ENCODE measurements around a stretch of chr6.

DNA sequence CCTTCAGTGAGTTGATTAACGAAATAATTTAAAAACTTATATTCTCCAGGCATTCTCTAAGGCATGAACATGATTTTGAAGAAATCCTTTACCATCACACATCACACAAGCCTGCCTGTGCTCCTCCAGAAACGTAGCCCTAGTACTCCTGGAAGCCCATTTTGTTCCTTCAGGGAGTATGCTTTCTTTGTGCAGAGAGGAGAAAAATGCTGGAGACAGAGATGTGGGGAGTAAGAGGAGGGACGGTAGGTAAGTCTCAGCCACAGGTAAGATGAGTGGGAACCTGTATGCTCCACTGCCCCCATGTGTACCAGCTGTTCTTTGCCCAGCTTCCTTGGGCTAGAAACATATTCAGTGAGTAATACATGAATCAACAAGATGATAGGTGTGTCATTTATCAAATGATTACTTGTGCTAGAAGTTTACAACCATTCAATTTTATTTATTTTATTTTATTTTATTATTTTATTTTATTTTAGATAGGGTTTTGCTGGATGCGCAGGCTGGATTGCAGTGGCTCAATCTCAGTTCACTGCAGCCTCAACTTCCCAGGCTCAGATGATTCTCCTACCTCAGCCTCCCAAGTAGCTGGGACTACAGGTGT is 13.6 kb upstream of the CEP85L start:
- PRO-cap: no peak

GRCh38 chr6:118821521-118822032 is 72.4 kb upstream of the ASF1A start:
- PRO-cap: no peak

DNA sequence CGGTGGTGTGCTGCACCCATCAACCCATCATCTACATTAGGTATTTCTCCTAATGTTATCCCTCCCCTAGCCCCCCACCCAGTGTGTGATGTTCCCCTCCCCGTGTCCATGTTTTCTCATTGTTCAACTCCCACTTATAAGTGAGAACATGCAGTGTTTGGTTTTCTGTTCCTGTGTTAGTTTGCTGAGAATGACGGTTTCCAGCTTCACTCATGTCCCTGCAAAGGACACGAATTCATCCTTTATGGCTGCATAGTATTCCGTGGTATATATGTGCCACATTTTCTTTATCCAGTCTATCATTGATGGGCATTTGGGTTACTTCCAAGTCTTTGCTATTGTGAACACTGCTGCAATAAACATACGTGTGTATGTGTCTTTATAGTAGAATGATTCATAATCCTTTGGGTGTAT is 60.0 kb upstream of the ASF1A start:
- PRO-cap: no peak

DNA sequence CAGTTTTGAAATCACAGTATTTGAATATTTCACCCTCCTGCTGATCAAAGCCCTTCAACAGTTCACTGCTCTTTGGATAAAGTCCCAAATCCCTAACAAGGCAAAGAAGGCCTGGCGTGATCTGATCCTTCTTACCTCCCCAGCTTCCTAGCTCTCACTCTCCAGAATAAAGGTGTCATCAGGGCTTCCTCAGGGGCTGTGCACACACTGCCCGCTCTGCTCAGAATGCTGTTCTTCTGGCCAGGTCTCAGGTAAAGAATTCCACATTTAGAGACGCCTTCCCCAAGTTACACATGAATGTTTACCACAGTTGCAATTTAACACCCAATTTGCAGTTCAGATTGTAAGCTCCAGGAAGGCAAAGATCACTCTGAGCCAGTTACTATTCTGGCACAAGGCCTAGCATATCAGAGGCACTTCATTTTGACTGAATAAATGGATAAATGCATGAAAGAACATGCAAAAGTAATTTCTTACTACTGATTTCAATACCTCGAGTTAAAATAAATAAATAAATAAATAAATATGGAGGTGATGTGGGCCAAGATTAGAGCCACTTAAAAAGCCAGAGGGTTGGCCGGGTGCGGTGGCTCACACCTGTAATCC is 59.0 kb upstream of the MCM9 start:
- PRO-cap: no peak

- PRO-cap: no peak
Observed at GRCh38 chr6:119195212-119195972, 116.9 kb upstream of the FAM184A start.

GRCh38 chr6:119196332-119197027 is 118.0 kb upstream of the FAM184A start:
- PRO-cap: no peak

DNA sequence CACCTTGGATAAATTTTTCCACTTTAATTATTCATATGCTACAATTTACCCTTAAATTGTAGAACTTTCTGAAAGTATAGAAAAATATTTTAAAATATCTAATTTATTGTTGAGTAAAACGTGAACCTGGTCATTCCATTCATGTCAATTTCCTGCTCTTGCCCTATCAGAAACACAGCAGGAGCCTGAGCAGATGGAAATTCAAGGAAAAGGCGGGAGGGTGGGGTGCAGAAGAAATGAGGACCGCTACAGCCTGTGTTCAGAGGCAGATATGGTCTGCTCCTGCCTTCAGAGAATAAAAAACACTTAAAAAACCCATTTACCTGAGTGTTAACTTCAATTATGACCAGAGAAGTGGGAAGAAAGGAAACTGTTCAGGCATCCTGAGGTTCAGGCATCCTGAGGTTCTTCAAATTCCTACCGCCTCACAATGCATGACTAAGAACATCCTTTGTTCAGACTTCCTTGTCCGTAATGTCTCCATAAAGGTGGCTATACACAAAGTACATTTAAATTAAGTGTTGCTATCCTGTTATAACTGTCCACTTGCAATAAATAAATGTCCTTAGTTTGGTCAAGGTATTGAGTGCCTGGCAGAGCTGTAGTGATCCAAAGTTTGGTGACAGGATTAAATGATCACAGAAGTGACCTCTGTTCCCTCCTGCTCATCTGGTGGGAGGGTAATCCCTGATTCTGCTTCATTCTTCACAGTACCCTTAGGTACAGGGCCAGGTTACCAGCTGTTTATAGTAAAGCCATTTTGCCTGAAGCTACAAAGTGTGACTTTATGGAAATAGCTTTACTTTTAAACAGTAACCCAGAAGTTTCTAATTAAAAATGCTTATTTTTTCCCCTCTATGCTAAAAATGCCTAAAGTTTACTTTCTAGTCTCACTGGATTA is 109.1 kb downstream of the MAN1A1 start:
- PRO-cap: no peak

GRCh38 chr6:119347330-119347964 is 2.1 kb downstream of the MAN1A1 start:
- PRO-cap: bidirectional peak, plus-strand start at chr6:119347813, minus-strand start at chr6:119347528

GRCh38 chr6:121434356-121434943 is 996 bp upstream of the GJA1 start:
- PRO-cap: no peak

GRCh38 chr6:121437309-121437684 is 1.9 kb downstream of the GJA1 start:
- PRO-cap: unidirectional peak, plus-strand start at chr6:121437568

- PRO-cap: no peak
Observed at GRCh38 chr6:121666621-121667311, 231.3 kb downstream of the GJA1 start.

- PRO-cap: no peak
Observed at GRCh38 chr6:122470382-122470958, 1.1 kb downstream of the SERINC1 start.

GRCh38 chr6:122788155-122788612 is 874 bp upstream of the SMPDL3A start:
- PRO-cap: no peak

GRCh38 chr6:122790369-122790761 is 1.3 kb downstream of the SMPDL3A start:
- PRO-cap: bidirectional peak, plus-strand start at chr6:122790581, minus-strand start at chr6:122790539

GRCh38 chr6:123471811-123472357 is 164.9 kb downstream of the TRDN start:
- PRO-cap: no peak

DNA sequence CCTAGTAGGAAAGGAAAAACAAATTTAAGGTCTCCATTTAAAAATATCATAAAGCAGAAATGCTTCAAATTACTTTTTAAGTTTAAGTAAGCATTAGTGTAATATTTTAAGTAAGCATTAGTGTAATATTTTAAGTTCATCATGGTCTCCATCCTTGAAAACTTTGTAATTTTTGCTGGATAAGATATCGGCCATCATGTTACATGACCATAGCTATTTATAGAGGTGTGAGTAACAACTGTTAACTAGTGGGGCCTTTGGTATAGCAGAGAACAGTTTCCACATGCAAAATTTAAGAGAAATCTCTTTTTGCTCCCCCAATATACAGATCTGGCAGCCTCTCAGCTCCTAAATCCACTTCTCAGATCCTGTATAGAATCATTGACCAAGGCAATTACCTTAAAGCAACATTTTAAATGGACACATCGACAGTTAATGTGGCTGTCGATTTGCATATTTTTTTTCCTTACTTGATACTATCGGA is 453 bp downstream of the TRDN start:
- PRO-cap: no peak

DNA sequence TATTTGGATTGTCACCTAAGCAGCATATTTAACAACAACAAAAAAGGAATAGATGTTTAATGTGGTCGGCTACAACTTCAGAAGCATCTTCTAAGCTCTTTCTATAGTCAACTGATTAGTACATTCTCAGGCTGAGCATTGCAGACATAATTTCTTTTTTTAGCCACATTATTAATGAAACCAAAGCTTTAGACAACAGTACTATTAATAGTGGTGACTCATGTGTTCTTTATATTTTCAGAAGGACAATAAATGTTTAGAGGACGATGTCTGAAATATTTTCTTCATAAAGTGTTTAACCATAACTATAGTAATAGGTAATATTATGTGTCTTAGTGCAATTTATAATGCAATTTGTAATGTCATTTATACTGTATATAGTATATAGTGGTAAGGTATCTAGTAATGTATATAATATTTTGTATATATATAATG is 52.4 kb downstream of the TPD52L1 start:
- PRO-cap: no peak

DNA sequence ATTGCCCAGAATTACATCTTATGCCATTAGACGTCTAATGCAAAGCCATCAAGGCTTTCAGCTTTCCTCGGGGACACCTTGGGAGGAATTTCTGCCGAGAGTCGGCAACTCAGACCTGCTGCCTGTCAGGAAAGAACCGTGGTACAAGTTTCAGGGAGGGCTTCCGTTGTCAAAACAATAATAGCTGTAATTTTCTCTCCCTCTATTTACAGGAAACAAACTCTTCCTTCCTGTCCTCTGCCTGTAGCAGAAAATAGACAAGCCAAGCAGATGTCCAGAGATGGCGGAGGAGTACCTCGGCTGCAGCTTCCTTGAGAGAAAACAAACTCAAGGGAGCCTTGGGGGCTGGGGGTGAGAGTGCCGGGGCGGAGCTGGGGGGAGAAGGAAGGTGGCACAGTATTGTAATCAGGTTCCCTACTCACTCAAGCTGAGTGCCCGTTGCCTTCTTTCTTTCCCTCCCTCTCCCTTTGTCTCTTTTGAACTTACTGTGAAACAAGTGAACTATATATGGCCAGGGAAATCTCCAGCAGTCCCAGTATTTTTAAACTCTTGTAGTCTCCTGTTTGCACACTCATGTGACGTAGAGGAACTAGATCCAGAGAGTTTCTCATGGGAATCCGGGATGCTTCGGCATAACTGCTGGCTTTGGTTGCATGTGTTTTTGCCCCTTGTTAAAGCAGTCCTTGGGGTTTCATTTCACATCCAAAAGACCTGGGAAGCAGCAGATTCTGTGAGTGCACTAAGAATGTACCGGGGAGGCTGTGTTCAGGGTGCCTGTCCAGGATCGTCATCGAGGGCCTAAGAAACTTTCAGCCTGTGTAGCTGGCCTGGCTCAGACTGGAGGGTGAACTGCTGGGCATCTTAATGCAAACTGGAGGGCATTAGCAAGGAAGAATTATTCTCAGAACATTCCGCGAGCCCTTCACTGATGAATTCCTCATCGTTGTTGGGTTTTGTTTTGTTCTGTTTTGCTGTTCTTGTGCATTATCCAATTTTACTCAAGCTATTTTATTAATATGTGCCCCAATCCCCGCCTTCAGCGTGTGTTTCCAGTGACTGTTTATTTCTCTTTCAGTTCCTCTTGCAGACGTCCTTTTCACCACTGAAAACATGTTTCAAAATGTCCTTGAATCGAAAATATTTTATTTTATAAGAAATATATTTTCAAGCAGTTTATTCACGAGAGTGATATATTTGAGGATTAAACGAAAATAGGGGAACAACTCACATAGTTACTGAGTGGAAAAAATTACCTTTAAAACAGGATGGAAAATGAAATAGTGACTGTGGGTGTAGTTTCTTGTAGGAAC is 44.7 kb upstream of the HDDC2 start:
- PRO-cap: bidirectional peak, plus-strand start at position 598 of the sequence, minus-strand start at position 313 of the sequence

DNA sequence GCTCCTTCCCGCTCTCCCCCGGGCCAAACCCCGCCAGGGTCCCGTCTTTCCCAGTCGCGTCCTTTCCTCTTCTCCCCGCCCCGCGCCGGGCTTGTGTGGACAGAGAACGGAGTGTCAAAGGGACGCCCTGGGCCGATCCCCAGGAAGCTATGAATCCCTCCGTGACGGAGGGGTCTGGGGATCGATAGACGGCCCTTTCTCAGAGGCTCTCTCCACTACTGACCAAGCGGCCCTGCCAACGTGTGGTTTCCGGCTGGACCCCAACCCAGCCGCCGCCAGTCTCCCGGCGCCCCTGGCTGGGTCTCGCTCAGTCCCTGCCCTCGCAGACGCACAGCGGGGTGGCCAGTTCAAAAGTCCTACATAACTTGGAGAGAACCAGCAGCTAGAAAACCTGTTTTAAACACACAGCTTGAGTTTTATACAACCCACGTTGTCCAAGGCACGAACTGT is 1.2 kb upstream of the HEY2 start:
- PRO-cap: no peak

DNA sequence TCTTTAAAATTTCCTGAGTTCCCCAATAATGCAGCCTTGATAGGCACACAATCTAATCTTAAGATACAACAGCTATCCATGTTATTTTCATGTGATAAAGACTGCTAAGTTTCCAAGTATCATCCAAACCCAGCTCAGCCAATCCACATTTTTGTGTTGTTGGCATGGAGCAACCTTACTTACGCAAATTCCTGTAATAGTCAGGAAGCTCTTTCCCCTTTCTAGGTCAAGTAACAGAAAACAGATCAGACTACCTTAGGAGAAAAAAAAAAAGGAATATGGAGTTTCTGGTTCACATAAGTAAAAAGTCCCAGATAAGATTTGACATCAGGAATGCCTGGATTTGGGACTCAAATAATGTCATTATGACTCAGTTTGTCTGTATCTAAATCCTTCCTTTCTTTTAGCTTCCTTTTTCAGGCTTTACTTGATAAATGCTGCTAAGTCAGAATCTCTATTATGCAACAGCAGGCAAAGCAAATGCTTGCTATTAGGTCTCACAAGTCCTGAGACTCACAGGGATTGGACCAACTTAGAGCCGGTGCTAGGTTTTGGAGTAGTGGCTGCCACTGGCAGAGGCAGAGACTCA is 44.5 kb downstream of the NCOA7 start:
- PRO-cap: no peak